Right ventricle myocardium (tissue), 1 donor: Measurements from ENCODE around the genes ZG16, PAGR1, ASPHD1, INO80E, TLCD3B and SULT1A3.

- PRO-cap, 2 experiments, result no peak in any of the 2 experiments
Observed at GRCh38 chr16:29318801-29319052, 87.8 kb downstream of the NPIPB11 start.

GRCh38 chr16:29381499-29381994 is 25.0 kb downstream of the NPIPB11 start:
- PRO-cap, 2 experiments, result no peak in any of the 2 experiments

- PRO-cap, 2 experiments, result no peak in any of the 2 experiments
Observed at GRCh38 chr16:29607527-29608162, 55.4 kb upstream of the SPN start.

- PRO-cap, 2 experiments, result no peak in any of the 2 experiments
Observed at GRCh38 chr16:29611607-29611986, 51.5 kb upstream of the SPN start.

- PRO-cap, 2 experiments, result no peak in any of the 2 experiments
Observed at GRCh38 chr16:29709582-29709930, 30.6 kb downstream of the QPRT start.

DNA sequence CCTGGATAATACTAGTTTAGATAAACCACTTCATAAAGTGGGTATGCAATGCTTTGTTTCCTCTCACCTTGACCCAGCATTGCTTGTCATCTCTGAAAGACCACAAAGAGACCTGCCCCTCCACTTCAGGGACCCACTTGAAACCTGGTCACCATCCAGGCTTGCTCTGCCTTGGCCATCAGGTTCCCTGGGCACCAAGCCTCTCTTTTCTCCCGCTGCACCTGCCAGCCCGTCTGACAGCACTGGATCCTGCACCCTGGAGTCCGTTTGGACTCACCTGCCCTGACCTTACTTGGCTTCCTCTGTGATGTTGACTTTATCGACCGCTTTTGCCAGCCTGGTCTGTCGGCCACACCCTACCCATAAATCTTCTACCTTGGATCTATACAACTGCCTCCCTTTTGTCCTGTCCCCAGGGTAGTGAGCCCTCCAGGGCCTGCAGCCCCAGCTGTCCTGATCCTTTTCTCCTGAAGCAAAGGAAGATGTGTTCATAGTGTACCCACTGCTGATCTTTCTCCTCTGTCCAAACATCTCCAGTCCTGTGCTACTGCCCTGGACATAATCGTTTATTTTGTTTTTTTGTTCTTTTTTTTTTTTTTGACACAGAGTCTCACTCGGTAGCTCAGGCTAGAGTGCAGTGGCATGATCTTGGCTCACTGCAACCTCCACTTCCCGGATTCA is 12.6 kb upstream of the ZG16 start:
- PRO-cap, 2 experiments, result no peak in any of the 2 experiments

DNA sequence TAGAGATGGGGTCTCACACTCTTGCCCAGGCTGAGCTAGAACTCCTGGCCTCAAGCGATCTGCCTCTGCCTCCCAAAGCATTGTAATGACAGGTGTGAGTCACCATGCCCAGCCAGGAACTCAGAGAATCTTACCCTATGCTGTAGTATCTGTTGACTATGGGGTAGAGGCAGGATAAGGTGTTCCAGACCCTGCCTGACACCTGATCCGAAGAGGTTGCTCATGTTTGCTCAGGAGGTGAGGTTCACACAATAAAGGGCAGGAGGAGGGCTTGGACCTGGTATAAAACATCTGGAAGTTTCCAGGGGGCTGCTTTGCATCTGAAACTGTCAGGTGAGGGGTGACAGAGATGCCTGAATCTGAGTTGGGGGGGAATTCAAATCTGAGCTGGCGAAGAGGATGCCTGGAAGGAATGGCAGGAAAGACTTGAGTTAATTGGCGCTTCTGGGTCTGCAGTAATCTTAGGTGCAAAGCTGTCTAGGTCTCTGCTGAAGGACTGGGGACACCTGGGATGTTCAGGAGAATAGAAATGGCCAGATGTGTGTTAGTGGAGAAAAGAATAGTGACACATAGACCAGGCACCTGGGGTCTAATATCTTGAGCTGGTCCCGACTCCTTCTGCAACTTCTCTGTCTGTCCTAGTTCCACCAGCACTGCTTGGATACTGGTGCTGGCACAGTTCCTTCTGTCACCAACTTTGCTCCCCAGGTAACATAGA is at the start of gene ZG16:
TSS of gene ZG16 (plus strand) at position 283 of the 718 bp plus-strand sequence.
- PRO-cap, 2 experiments, result no peak in any of the 2 experiments

DNA sequence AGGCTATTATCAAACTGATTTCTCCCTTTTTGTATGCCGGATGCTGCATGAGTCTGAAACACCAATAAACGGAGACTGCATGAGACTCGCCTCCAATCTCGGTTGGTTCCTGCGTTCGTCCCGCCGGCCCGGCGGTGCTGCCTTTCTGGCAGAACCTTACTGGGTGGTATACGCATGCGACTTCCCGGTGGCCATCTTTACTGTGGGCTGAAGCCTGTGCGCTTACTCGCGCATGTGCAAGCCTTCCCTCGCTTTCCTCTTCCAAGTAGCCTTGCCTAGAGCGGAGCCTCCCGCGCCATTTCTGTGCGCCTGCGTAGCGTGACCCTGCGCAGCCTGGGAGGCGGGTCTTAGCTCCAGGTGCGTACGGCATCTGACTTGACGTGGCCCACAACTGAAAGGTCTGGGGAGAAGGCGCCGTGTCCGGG is at the start of gene PAGR1:
TSS of gene PAGR1 (plus strand) at position 356 of the 425 bp plus-strand sequence.
- PRO-cap, 2 experiments, result peak in 2 of 2 experiments; most common plus-strand start position 388 of the sequence (in 2); most common minus-strand start position 147 of the sequence (in 2)

DNA sequence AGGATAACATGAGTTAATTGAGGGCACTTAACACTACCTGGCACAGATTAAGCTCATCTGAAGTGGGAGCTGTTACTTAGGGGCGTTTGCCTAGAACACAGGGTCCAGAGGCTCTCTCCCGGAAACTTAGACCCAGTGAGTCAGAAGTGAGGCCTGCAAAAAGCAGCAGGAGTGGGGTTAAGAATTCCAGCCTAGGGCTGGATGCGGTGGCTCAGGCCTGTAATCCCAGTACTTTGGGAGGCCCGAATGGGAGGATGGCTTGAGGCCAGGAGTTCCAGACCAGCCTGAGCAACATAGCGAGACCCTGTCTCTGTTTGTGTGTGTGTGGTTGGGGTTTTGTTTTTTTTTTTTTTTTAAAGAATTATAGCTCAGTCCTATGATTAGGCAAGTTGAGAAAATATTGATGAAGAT is 1.5 kb downstream of the MVP start:
- PRO-cap, 2 experiments, result no peak in any of the 2 experiments

GRCh38 chr16:29900157-29901391 is at the start of gene ASPHD1:
ASPHD1 (plus strand) TSS chr16:29900488.
- PRO-cap, 2 experiments, result no peak in any of the 2 experiments

DNA sequence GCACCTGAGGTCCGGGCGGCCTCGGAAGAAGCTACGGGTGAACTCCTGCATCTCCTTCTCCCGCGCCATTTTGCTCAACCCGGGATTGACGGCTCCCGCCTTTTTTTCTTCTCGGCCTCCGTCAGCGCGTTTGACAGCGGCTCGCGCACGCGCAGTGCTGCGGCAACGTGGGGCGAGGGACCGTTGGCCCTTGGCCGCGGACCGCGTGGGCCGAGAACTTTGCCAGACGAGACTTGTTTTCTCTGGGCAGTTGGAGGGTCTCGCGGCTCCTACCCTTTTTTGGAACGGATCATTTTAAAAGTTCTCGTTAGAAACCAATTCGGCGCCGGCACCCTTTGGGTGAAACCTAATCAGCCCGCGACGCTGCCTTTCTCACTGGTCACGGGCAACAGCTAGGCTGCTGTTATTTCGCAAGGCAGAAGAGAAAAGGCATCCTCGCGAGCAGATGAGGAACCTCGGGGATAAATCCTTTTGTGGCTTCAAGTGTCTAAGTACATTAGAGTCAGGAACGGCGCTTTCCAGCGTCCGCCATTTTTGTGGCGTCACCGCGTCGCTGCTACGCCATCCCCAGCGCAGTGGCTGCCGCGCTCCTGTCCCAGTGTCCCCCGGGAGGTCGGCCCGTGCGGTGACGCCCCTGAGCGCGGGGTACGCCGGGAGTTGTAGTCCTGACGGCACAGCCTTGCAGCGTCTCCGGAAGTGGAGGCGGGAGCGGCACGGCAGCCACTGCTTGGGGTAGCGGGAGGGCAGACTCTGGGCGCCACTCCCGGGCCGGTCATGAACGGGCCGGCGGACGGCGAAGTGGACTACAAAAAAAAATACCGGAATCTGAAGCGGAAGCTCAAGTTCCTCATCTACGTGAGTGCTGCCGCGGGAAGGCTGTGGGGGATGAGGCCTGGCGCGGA is at the start of gene INO80E:
TSS of gene INO80E (plus strand) at position 705 of the 902 bp plus-strand sequence.
- PRO-cap, 2 experiments, result peak in 2 of 2 experiments; most common plus-strand start position 154 of the sequence (in 2); most common minus-strand start position 72 of the sequence (in 2)

DNA sequence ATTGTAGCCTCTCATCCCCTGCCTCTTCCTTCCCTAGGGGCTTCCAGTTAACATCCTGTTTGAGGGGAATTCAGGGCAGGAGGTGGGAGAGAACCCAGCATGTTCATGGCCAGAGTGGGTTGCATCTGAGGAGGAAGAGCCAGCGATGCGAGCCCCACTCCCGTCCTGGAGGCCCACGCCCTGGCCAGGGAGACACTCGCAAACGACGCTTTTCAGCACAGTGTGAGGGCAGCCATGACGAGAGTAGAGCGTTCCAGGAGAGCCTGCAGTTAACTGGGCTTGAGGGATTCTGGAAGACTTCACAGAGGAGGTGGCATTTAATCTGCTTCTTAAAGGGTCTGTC is 3.2 kb downstream of the INO80E start:
- PRO-cap, 2 experiments, result no peak in any of the 2 experiments

DNA sequence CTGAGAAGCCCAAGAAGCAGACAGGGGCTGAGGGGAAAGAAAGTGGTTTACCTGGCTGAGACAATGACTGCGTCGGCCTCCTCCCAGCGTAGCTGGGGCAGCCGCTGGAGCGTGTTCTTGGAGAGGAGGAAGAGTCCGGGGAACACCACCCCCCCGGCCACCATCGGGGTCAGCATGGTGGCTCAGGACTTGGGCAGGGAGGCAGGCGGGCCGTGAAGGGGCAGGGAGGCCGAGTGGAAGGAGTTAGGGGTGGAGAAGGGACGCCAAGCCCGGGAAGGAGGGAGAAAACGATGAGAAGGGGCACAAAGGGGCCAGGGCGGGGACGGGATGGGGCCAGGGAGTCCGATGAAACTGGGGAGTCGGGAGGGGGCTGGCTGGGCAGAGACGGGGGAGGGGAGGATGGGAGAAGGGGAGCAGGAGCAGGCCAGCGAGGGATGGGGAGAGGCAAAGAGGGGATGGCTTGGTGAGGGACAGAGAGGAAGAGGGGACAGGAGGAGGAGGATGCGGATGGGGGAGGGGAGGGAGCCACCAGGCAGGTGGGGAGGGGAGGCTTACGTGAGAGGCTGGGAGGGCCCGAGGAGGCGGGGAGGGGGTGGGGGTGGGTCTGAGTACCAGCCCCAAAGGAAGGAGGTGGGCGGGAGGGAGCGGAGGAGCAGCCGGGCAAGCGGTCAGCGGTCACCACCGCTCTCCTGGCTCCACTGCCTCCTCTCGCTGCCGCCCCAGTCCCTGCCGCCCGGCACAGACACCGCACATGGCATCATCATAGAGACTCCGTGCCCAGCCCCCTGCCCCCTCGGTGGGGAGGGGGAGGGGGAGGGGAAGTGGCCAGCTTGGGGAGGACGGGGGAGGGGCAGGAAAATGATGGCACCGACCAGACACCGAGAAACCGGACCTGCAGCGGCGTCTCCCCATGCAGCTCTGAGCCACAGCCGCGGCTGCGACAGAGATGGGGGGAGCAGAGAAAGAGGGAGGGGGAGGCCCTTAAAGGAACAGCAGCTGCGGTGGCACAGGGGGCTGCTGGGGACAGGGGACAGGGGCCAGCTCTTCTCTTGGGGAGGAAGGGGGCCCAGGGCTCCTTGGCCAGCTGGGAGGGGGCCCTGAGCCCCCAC is at the start of gene TLCD3B:
TSS of gene TLCD3B (minus strand) at position 920 of the 1,109 bp plus-strand sequence.
- PRO-cap, 2 experiments, result no peak in any of the 2 experiments

- PRO-cap, 2 experiments, result no peak in any of the 2 experiments
Observed at GRCh38 chr16:30065921-30066247, 324 bp downstream of the ALDOA start.

DNA sequence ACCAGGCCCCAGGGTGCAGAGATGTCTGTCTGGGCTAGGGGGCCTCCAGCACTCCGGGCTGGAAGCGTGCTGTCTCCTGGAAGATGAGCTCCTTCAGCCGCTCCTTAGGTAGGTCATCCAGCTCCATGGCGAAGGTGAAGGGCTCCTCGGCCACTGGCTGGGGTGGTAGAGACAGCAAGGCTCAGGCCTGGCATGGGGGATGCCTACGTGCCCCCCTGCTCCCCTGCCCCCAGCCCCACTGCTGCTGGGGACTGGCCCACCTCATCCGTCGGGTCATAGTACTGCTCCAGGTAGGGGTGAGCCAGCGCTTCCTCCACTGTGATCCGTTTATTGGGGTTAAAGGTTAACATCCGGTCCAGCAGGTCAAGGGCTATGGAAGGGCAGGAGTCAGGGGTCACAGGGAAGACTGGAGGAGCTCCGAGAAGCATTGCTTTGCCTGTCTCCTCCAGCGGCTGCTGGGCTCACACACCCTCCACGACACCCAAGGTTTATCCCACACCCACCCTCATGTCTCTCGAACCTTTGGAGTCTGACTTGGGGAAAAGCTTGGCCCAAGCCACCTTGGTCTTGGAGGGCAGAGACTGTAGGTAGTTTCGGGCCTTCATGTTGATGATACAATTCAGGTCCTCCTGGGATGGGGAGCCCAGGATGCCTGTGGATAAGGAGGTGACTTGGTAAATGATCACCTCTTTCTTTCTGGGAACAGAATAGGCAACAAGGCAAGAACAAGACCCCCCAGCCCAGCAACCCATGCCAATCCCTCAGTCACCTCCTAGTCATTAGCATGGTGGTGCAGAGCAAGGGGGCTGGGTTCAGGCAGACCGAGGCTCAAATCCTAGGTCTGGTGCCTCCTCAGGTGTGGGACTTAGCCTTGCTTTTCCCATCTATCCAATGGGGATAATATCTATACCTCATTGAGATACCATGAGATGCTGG is 3.6 kb upstream of the GDPD3 start:
- PRO-cap, 2 experiments, result no peak in any of the 2 experiments

DNA sequence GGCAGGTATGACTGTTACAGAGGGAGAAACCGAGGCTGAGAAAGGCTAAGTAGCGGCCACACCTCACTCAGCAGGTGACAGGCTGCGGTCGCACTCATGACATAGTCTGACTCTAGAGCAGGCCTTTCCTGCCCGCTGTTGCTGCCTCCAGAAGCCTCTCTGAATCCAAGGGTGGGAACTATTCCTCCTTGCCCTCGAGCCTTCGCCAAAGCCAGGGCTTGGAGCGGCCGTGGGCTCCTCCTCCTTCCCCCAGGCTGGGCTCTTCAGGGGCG is 776 bp upstream of the CORO1A start:
- PRO-cap, 2 experiments, result no peak in any of the 2 experiments

DNA sequence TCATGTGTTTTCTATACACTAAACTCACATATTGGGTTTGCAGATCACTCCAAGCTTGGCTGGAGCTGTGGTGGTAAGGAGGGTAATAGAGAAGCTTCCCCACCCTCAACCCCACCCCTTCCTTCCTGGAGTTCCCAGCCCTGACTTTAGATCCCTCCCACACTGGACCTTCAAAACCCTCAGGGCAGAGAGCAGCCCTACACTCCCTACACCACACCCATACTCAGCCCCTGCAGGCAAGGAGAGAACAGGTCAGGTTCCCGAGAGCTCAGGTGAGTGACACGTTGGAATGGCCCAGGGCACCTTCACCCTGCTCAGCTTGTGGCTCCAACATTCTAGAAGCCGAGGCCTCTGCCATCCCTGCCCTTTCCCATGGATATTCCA is at the start of gene SULT1A3:
TSS of gene SULT1A3 (plus strand) at position 200 of the 384 bp plus-strand sequence.
- PRO-cap, 2 experiments, result no peak in any of the 2 experiments

- PRO-cap, 2 experiments, result no peak in any of the 2 experiments
Observed at GRCh38 chr16:30334270-30334654, 20.8 kb downstream of the CD2BP2 start.

DNA sequence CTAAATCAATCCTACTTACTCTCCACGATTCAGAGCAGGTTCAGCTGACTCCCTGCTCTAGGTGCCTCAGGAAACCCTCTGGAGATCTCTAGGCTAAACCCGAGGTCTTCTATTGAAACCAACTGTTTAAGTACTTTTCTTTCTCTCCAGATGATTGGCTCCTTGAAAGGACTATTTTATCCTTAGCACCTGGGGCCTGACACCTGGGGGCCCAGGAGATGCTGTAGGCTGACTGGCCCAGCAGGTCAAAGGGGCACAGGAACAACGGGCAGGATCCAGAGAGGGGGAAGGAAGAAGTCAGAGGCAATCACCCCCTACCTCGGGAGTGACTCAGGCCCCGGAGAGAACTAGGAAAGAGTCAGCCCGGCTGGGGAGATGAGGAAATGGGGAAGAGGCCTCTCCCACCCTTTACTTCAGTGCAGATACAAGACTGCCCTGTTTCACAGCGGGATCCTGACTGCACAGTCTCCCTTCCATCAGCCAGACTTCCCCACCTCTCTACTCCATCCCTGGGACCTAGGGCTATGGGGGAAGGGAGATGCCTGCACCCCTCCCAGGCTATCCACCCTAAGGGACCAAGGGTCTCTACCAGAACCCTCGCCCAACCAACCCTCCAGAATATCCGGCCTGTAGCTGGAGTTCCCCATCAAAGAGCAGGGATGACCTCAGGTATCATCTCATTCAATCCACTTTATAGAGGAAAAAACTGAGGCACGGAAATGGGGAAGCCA is 1.9 kb downstream of the TBC1D10B start:
- PRO-cap, 2 experiments, result no peak in any of the 2 experiments

DNA sequence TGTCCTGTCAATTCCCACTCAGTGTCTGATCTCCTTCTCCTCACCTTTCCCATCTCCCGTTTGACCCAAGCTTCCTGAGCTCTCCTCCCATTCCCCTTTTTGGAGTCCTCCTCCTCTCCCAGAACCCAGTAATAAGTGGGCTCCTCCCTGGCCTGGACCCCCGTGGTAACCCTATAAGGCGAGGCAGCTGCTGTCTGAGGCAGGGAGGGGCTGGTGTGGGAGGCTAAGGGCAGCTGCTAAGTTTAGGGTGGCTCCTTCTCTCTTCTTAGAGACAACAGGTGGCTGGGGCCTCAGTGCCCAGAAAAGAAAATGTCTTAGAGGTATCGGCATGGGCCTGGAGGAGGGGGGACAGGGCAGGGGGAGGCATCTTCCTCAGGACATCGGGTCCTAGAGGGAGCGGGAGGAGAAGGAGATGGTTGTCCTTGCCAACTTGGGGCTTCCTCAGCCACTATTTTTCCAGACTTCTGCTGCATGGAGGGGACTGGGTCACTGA is 1.8 kb upstream of the TBC1D10B start:
- PRO-cap, 2 experiments, result no peak in any of the 2 experiments